SK-N-SH (cell line): Measurements from ENCODE around the genes SOX4, SLC17A3 and H1-1.

GRCh38 chr6:21523679-21524184 is 69.8 kb upstream of the SOX4 start:
- RRBS: no CpG with 5 or more reads among the region's 7 CpGs
CAGE:
- cytosol, long polyA plus RNA: no peak
- long polyA plus RNA: no peak
- nucleus, long polyA plus RNA: no peak

DNA sequence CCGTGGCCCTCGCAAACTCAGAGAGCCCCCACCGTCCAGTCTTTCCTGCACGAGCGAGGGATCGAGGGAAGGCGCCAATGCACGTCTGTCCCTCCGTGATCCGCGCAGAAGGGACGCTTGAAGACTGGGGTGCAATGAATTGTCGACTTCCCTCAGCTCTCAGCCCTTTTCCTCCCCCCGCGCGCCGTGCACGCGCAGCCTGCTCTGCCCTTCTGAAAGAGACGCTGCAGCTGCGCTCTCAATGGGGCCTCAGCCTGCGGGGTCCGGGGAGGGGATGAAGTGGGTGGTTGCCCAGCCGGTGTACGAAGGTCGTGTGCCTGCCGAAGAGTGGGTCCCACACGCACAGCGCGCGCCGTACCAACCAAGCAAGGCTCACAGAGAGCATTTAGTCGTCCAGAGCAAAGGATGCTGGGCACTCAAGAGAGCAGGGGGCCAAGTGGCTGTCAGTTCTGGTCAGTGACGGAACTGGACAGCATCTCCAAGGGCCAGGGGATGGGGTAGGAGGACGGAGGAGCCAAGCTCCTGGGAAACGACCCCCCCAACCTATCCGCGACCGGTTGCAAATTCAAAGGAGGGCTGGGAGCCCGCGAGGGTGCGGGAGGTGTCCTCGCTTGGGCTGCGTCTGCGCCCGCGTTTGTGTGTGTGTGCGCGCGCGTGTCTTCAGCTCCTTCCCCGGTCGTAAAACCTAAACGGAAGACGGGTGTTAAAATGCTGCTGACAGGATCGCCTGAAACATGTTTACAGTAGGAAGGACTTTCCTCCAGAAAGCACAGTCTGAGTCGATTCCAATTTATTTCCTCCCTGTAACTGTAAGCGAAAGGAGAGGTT is 5.3 kb upstream of the SOX4 start:
- RRBS: no CpG with 5 or more reads among the region's 58 CpGs
CAGE:
- cytosol, long polyA plus RNA: no peak
- long polyA plus RNA: no peak
- nucleus, long polyA plus RNA: no peak

DNA sequence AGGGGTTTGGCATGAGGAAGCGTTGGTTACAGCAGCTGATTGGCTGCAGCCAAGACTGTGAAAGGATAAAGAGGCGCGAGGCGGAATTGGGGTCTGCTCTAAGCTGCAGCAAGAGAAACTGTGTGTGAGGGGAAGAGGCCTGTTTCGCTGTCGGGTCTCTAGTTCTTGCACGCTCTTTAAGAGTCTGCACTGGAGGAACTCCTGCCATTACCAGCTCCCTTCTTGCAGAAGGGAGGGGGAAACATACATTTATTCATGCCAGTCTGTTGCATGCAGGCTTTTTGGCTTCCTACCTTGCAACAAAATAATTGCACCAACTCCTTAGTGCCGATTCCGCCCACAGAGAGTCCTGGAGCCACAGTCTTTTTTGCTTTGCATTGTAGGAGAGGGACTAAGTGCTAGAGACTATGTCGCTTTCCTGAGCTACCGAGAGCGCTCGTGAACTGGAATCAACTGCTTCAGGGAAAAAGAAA is at the start of gene SOX4:
TSS of gene SOX4 (plus strand) at position 96 of the 473 bp plus-strand sequence.
- RRBS: no CpG with 5 or more reads among the region's 13 CpGs
CAGE:
- cytosol, long polyA plus RNA: start-site peak on the plus strand centred at position 94 of the sequence, 11 bp wide, 178 and 270 reads in 2 replicates
- long polyA plus RNA: start-site peak on the plus strand centred at position 96 of the sequence, 5 bp wide, 229 and 225 reads in 2 replicates
- nucleus, long polyA plus RNA: start-site peak on the plus strand centred at position 112 of the sequence, 47 bp wide, 123 and 460 reads in 2 replicates

DNA sequence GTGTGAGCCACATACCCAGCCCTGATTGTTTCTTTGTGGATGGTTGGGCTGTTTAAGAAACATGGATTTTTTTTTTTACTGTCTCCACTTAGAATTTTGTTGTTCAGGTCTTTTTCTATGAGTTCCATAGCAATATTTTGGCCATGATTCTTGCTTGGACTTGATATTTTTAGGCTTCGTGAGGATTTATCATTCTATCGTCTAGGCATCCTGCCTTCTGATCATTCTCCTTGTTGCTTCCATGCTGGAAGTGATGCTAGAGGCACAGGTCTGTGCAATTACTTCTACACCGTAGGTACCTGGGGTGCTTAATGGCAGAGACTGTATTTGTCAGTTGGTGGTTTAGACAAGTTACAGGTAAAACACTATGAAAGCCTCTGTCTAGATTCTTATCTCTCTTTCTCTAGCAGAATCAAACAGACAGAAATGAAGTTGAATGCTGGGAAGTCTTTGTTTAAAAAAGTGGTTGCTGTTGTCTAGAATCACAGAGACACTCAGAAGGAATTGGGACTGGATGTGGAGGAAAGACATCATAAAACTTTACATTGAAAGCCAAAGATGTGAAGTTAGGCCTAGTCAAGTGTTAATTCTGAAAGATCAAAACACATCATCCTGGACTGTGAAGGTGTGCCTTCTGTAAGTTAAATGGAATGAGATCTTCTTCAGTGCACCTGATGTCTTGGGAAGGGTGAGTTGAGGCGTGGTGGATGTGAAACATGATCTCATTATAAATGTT is 290.0 kb downstream of the SOX4 start:
- RRBS: no CpG with 5 or more reads among the region's 4 CpGs
CAGE:
- cytosol, long polyA plus RNA: no peak
- long polyA plus RNA: no peak
- nucleus, long polyA plus RNA: no peak

DNA sequence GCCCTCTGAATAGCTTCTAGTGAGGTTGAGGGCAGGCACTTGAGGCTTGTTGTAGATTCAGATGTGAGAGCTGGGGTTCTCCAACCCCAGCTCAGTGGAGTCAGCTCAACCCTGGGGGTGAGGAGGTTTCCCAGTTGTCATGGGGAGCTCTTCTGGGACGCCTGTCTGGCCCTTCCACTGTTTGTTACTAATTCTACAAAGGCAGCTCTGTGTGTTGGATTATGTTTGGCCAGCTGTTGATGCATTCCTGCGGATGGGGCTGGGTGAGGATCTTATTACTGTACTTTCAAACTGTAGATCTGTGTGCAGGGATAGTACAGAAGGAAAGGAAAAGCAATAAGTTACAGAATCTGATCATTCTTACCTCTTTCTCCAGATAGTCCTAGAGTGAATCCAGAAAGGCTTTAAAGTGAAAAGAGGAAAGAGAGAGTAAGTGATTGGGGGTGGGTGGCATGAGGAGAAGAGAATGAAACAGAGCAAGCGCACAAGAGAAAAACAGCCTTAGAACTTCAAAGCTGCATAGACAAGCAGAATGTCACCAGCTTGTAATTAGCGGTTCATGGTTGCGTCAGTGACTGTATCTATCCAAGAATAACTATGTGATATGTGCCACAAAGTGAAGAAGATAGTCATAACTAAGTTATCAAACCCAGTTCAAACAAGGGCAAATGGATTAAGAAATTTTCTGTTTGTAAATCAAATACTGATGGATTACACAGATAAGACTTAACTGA is 148.6 kb downstream of the PRL start:
- RRBS: no CpG with 5 or more reads among the region's 5 CpGs
CAGE:
- cytosol, long polyA plus RNA: no peak
- long polyA plus RNA: no peak
- nucleus, long polyA plus RNA: no peak

DNA sequence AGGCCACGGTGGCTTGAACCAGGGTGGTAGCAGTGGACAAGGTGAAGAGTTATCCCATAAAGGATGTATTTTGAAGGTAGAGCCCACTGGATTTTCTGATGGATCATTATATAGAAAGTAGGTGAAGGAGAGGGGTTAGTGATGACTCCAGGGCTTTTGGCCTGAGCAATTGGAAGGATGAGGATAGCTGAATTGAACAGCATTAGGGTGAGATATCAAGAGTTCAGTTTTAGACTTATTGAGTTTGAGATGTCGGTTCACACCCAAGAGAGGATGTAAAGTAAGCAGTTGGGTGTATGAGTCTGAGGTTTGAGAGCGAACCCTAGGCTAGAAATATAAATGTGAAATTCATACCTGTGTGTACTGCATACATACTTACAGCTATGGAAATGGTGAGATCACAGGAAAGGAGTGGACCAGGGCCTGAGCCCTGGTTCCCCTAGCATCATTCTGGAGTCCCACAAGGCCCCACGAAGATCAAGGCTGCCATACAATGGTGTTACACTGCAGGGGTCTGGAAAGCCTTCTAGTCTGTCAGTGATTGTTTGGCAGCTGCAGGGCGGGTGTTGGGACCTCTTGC is 3.3 kb downstream of the ALDH5A1 start:
- RRBS: no CpG with 5 or more reads among the region's 5 CpGs
CAGE:
- cytosol, long polyA plus RNA: no peak
- long polyA plus RNA: no peak
- nucleus, long polyA plus RNA: no peak

GRCh38 chr6:24522515-24523165 is 27.9 kb downstream of the ALDH5A1 start:
- RRBS: no CpG with 5 or more reads among the region's 10 CpGs
CAGE:
- cytosol, long polyA plus RNA: no peak
- long polyA plus RNA: no peak
- nucleus, long polyA plus RNA: no peak

GRCh38 chr6:24702654-24703190 is 16.2 kb downstream of the C6orf62 start:
- RRBS: no CpG with 5 or more reads among the region's 4 CpGs
CAGE:
- cytosol, long polyA plus RNA: no peak
- long polyA plus RNA: no peak
- nucleus, long polyA plus RNA: no peak

DNA sequence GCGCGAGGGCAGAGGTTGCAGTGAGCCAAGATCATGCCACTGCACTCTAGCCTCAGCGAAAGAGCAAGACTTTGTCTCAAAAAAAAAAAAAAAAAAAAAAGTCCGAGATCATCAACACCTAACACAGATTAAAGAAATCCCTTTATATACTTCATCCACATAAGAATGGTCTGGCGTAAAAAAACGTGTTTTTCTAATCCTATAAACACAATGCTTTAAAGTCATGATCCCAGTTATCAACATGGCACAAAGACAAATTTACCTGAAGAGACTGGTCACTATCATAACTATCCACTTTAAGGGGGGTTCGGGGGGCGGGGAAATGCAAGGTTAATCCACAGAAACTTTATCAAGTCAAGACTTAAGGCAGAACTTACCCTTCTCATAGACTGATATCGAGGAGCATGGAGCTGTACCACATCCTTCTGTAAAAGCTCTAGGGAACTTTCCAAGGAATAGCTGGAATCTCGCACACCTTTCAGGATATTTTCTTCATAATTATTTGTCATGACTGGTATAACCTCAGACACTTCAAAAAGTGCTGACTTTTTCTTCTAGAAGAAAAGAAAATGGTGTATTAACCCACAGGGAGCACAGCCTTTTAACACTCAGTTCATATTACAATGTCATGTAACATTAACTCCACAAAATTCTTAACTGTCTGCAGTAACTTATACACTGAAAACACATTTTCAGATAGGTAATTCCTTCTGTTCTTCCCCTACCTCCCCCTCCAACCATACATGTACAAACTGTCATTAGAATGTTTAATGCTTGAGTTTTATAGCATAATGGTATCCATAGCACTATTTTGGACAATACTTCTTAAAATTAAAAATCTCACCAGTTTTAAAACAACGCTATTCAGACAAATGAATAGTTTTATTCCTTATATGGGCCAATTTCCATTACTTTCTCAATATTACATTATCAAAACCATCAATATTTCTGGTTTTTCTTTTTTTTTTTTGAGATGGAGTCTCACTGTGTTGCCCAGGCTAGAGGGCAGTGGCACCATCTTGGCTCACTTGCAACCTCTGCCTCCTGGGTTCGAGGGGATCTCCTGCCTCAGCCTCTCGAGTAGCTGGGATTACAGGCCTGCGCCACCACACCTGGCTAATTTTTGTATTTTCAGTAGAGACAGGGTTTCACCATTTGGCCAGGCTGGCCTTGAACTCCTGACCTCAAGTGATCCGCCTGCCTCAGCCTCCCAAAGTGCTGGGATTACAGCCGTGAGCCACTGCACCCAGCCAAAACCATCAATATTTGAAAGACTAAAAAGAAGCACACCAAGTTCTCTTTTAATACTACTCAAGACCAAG is 2.7 kb downstream of the C6orf62 start:
- RRBS: no CpG with 5 or more reads among the region's 16 CpGs
CAGE:
- cytosol, long polyA plus RNA: no peak
- long polyA plus RNA: no peak
- nucleus, long polyA plus RNA: no peak

GRCh38 chr6:24926361-24926941 is 9.3 kb downstream of the RIPOR2 start:
- RRBS: no CpG with 5 or more reads among the region's 5 CpGs
CAGE:
- cytosol, long polyA plus RNA: no peak
- long polyA plus RNA: no peak
- nucleus, long polyA plus RNA: no peak

DNA sequence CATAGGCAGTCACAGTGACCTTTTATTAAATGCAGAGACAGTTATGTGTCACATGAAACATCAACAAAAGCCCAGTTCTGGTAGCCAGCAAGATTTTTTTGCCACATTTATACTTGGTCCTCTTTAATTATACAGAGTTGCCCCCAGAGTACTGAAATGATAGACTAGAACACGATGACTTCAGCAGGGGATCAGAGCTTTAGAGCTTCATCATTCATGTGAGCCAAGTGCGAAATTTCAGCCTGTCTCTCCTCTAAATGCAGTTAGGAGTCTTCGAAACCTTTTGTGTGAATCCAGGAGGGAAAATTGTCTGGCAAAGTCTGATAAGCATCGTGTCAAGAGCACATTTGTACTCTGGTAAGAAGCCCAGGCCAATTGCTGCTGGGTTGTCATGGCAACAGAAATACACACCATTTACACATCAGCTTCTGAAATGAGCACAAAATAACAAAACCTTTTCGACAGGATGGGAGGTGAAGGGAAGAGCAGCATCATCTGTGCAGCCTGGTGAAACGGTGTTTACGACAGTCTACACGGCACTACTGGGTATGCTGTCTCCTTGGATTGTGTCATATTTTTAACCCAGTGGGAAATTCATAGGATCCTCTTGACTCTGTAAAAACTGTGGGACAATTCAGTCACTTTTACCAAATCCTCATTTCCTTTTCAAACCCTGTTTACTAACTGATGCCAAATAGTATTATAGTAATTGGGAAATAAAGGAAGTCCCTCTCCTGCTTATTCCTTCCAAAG is 79.4 kb upstream of the RIPOR2 start:
- RRBS: no CpG with 5 or more reads among the region's 8 CpGs
CAGE:
- cytosol, long polyA plus RNA: no peak
- long polyA plus RNA: no peak
- nucleus, long polyA plus RNA: no peak

- RRBS: no CpG with 5 or more reads among the region's 7 CpGs
CAGE:
- cytosol, long polyA plus RNA: no peak
- long polyA plus RNA: no peak
- nucleus, long polyA plus RNA: no peak
Measured at GRCh38 chr6:25169510-25170355, 109.4 kb upstream of the CARMIL1 start.

GRCh38 chr6:25193994-25194823 is 85.0 kb upstream of the CARMIL1 start:
- RRBS: no CpG with 5 or more reads among the region's 9 CpGs
CAGE:
- cytosol, long polyA plus RNA: no peak
- long polyA plus RNA: no peak
- nucleus, long polyA plus RNA: no peak

- RRBS: no CpG with 5 or more reads among the region's 5 CpGs
CAGE:
- cytosol, long polyA plus RNA: no peak
- long polyA plus RNA: no peak
- nucleus, long polyA plus RNA: no peak
Measured at GRCh38 chr6:25275253-25275802, 3.8 kb upstream of the CARMIL1 start.

DNA sequence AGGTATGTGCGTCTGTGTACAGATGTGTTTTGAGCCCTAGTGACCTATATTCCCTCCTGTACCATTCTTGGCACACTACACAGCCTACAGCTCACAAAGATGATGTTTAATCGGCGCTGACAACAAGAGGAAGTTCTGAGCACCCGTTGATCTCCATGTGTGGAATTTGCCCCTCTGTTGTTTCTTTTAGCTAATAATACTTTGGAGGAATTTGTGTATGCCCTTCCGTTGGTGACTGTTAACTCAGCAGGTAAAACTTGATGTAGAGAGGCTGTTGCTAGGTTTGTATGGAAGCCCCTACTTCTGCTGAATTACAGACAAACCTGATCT is 1.5 kb downstream of the CARMIL1 start:
- RRBS: no CpG with 5 or more reads among the region's 5 CpGs
CAGE:
- cytosol, long polyA plus RNA: no peak
- long polyA plus RNA: no peak
- nucleus, long polyA plus RNA: no peak

- RRBS: no CpG with 5 or more reads among the region's 6 CpGs
CAGE:
- cytosol, long polyA plus RNA: no peak
- long polyA plus RNA: no peak
- nucleus, long polyA plus RNA: no peak
Measured at GRCh38 chr6:25344005-25344619, 64.9 kb downstream of the CARMIL1 start.

DNA sequence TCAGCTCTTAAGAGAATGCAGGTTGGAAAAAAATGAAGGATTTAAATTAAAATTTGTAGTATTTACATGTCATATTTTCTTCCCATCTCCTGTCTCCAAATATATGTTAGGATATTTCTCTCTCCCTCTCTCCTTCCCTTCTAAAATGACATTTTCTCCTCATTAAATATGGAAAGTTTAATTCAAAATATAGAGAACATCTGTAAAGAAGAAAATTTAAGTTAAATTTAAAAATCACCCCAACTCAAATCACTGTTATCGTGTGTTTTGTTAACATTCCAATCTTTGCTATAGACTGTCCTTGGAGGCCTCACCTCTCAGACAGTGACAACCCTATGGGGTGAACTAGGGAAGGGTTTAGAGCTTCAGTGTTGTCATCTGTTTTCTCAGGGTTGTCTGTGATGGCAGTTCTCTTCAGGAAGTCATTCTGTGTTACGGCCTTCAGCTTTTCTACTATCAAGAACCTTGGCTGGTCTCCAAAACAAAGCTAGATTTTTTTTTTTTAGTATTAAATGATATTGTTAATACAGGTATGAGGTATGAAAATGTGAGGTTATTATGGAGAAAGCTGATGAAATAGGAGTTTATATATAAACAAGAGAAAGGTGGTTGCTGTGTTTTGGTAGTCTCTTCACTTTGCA is 162.3 kb downstream of the CARMIL1 start:
- RRBS: no CpG with 5 or more reads among the region's 2 CpGs
CAGE:
- cytosol, long polyA plus RNA: no peak
- long polyA plus RNA: no peak
- nucleus, long polyA plus RNA: no peak

CAGE:
- cytosol, long polyA plus RNA: no peak
- long polyA plus RNA: no peak
- nucleus, long polyA plus RNA: no peak
Measured at GRCh38 chr6:25833138-25833566, 1.3 kb upstream of the SLC17A1 start.

DNA sequence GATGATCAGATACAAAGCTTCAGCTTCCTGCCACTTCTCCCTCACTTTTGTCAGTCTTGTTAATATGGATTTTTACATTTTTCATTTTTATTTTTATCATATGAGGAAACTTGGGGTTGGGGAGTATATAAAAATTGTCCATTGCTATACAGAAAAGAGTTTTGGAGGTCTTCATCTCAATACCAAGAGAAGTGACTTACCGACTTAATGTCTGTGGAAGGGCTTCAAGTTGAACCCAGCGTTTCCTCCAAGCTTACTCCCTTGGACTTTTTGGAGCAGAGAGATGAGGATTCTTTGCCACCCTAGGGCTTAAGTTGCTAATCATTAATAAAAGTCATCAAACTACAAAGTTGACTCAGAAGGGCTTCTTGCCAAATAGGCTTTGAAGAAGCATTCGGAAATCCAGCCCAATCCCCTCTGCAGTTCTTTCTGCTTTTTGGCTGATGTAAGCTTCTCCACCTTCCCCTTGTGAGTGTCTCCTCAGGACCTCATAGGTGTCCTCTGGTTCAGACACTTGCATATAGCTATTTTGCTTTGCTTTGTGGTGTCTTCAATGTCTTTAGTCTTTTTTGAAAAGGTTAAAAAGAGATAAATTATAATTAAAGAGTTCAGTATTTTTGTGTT is at the start of gene SLC17A3:
TSS of gene SLC17A3 (minus strand) at position 277 of the 624 bp plus-strand sequence.
- RRBS: no CpG with 5 or more reads among the region's 3 CpGs
CAGE:
- cytosol, long polyA plus RNA: no peak
- long polyA plus RNA: no peak
- nucleus, long polyA plus RNA: no peak

GRCh38 chr6:26017214-26018190 is at the start of gene H1-1:
Gene H1-1, minus strand, starts transcription at chr6:26017787.
- RRBS: 97% methylated on average over 5 of the region's 47 CpGs
CAGE:
- cytosol, long polyA plus RNA: no peak
- long polyA plus RNA: no peak
- nucleus, long polyA plus RNA: no peak